Pericardium (tissue), 1 donor: ENCODE results near the genes COL9A3 and DIDO1.

GRCh38 chr20:62517015-62517492 is 41.3 kb upstream of the GATA5 start:
- RRBS = no CpG with 5 or more reads among the region's 19 CpGs

GRCh38 chr20:62574787-62575129 is 67.5 kb upstream of the SLCO4A1 start:
- RRBS = no CpG with 5 or more reads among the region's 15 CpGs

DNA sequence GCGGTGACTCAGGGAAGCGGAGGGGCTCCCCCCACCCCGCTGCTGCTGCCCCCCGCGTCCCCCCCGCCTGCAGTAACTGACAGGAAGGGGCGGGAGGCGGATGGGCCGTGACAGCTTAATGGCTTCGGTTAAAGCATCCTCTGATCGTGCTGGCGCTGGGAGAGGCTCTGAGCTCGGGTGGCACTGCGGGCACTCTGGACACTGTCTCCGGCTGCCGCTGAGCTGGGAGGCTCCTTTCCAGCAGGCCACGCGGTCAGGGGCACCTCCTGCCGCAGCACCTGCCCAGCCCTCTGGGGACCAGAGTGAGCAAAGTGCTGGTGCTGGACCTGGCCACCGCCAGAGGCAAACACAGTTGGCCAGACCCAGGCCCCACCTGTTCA is 38.5 kb upstream of the SLCO4A1 start:
- RRBS = no CpG with 5 or more reads among the region's 20 CpGs

- RRBS = no CpG with 5 or more reads among the region's 17 CpGs
These were observed 25.2 kb upstream of the SLCO4A1 start for GRCh38 chr20:62617086-62617500.

DNA sequence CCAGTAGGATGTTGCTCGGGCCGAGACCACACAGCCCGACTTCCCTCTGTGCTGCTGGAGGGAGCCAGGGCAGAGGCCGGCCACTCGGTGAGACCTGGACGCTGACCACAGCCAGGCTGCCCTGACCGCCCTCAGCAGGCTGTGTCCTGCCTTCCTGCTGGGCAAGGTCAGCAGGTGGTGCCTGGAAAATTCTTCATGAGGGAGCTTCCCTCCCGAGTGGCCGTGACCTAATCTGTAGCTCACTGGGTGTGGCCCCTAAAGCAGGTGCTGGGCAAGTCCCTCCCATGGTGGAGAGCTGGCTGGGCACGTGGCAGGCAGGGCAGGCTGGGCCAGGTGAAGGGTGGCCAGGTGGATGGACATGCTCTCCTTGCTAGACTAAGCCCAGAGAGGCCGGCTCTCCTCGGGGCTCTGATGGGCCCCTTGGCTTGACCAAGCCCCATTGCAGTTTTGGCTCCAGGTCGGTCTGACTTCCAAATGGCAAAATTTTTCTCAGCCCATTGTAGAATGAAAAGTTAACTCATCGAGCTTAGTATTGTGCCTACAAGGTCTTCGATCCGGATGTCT is 1.9 kb downstream of the SLCO4A1 start:
- RRBS = no CpG with 5 or more reads among the region's 16 CpGs

DNA sequence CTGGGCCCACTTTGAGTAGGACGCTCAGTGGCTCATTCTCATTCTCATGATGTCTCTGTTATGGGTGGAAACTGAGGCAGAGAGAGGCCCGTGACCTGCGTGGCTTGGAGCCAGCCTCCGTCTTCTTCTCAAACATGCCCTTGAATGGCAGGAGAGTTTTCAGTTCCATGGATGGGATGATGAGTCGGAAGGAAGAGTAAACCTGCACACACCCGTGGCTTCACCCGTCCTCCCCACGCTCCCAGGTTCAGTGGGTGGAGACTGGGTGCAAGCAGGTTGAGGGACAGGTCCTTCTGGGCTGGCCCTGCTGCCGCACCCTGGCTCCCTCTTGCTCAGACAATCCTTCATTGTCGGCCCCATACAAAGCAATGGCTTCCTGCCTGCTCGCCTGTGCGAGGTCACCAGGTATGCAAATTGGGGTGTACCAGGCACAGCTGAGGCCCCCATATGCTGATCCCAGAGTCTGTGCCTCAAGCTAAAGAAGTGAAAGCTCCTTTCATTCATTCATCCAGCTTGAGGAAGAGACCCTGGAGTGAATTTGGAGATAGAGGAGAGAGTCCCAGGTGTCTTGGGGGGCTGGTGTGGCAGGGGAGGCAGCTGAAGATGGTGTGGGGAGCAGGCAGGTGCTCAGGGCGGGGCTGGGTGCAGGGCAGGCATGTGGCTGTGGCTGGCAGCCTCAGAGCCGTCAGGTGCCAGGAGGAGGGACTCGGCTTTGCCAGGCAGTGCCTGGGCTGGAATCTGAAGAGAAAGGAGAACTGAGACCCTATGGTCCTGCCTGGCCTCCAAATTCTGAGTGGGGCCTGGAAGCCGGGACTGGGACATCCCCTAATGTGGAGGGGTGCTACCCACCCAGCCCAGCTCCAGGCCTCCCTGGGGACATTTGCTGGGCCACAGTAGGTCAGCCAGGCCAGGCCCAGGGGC is 4.6 kb downstream of the SLCO4A1 start:
- RRBS = no CpG with 5 or more reads among the region's 16 CpGs

DNA sequence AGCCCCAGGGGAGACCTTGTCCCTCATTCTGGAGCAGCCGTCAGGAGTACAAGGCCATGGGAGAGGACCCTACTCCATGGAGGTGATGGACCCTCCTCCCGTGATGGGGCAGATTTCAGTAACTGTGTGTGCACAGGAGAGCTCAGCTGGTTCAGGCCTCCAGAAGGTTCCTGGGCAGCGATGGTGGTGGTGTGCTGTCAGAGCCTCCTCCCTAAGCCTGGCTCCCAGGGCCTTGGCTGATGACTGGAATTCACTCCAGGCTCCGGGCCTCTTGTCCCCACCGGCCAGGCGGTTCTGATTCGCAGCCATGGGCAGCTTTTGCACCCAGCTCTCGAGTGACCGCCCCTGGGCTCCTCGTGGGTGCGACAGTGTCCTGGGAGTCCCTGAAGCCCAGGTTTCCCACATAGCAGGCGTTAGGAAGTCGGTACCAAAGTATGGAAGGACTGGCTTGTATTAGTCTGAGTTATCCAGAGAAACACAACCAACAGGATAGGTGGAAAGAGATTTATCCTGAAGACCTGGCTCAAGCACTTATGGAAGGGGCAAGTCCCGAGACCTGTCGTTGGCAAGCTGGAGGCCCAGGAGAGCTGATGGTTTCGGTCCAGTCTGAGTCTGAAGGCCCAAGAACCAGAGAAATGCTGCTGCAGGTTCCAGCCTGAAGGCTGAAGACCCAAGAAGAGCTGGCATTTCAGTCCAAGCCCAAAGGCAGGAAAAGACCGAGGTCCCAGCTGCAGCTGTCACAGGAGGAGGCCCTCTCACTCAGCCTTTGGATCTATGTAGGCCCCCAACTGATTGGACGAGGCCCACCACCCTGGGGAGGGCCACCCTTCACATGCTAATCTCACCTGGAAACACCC is 6.5 kb downstream of the SLCO4A1 start:
- RRBS = no CpG with 5 or more reads among the region's 18 CpGs

DNA sequence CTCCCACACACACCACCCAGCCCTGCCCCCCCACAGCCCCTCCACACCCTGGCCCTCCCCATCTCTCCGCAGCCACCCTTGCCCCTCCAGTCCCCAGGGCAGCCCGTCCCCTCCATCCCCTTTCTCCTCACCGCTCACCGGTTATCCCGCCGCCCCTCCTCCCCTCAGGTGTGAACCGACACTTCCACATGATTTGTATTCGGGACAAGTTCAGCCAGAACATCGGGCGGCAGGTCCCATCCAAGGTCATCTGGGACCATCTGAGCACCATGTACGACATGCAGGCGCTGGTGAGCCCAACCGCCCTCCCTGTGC is 626 bp downstream of the MRGBP start:
- RRBS = no CpG with 5 or more reads among the region's 13 CpGs

DNA sequence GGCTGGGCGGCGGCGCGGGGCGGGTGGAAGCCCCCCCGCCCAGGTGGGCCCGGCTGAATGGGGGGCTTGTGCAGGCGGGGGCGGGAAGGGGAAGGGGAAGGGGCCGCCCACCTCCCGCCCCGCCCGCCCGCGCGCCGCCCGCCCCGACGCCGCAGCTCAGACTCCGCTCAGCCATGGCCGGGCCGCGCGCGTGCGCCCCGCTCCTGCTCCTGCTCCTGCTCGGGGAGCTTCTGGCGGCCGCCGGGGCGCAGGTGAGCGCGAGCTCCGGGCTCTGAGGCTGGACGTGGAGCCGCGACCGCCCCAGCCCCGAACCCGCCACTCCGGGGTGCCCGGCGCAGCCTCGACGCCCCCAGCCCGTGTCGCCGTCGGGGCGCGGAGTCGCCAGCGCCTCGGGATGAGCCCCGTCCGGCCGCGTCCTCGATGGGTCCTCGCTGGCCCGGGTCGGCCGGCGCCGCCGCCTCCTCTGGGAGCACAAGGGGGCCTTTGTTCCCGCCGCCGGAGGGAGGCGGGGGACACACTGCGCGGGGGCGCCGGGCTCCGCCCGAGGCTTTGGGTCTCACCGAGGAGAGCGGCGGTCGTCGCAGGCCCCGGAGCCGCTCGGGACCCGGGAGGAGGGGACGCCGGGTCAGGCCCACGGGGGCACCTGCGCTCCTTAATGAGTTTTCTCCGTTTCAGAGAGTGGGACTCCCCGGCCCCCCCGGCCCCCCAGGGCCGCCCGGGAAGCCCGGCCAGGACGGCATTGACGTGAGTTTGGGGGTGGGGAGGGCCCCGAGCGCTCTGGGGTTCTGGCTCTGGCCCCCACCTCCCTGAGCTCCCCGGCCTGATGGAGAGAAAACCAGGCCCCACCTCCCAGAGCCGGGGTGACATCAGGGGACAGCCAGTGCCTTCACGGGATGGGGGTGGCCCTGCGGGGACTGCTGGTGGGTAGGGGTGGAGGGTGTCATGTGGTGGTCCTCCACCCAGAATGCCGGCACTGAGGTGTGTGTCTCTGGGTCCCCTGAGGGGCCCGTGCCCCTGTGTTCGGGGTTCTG is at the start of gene COL9A3:
TSS of gene COL9A3 (plus strand) at position 159 of the 1,031 bp plus-strand sequence.
- RRBS = 11% methylated on average over 67 of the region's 109 CpGs

DNA sequence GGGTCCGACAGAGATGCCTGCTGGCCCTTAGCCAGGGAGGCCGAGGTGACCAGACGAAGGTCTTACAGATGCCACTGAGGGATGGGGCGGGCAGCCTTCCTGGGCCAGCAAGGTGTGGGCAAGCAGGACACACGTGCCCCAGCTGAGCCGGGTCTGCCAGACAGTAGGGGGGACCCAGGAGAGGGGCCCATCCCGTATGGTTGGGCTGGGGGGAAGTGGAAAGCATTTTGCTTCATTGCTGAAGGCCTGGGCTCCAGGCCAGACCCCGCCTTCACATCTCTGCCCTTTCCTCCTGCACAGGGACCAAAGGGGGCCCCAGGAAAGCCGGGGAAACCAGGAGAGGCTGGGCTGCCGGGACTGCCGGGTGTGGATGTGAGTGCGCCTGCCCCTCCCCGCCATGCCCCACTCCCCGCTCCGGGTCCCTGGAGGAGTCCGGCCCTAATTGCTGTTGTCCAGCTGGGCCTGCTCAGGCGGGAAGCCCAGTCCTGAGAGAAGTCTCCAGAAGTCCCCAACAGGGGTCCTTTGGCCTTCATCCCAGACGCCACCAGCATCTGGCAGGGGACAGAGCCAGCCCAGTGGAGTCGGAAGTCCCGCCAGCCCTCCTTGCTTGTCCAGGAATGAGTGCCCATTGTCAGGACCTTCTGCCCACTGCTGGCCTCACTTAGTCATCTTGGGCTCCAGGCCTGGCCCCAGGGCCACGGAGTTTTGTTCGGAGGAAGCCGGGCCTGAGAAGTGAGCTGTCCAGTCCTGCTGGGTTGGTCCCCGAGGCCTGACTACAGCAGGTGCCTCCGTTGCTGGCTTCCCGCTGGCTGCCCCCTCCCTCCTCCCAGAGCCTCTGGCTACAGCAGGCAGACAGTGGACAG is 2.3 kb downstream of the COL9A3 start:
- RRBS = 14% methylated on average over 5 of the region's 26 CpGs

- RRBS = no CpG with 5 or more reads among the region's 33 CpGs
These were observed 21.4 kb downstream of the COL9A3 start for GRCh38 chr20:62837937-62839043.

DNA sequence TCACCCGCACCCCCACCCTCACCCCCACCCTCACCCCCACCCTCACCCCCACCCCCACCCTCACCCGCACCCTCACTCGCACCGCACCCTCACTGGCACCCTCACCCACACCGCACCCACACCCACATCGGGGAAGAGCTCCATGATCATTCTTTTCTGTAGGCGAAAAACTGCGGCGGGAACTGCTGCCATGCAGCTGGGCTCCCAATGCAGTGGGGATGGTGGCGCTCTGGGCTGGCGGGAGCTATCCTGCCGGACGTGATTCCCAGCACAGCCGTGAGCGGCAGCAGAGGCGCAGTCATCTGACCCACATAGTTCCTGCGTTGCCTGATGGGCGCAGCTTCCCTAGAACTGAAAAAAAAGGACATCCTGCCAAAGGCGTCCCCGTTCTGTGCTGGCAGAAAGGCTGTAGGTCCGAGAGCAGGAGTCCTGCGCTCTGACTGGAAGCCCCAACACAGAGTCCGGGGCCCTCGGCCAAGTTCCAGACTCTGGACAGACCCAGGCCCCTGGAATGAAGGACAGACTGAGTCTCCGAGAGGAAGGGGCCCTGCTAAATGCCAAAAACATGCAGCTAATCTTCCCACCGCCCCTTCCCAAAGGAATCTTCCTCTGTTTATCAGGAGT is 13.9 kb upstream of the TCFL5 start:
- RRBS = no CpG with 5 or more reads among the region's 26 CpGs

- RRBS = no CpG with 5 or more reads among the region's 22 CpGs
These were observed 16.6 kb downstream of the DIDO1 start for GRCh38 chr20:62909460-62910430.

GRCh38 chr20:62926366-62927095 is at the start of gene DIDO1:
TSS of gene DIDO1 (minus strand) at chr20:62926505.
- RRBS = under 1% methylated on average over 15 of the region's 67 CpGs

- RRBS = no CpG with 5 or more reads among the region's 20 CpGs
These were observed 1.1 kb upstream of the GID8 start for GRCh38 chr20:62936770-62937228.

- RRBS = no CpG with 5 or more reads among the region's 8 CpGs
These were observed 5.0 kb upstream of the SLC17A9 start for GRCh38 chr20:62947337-62948014.

DNA sequence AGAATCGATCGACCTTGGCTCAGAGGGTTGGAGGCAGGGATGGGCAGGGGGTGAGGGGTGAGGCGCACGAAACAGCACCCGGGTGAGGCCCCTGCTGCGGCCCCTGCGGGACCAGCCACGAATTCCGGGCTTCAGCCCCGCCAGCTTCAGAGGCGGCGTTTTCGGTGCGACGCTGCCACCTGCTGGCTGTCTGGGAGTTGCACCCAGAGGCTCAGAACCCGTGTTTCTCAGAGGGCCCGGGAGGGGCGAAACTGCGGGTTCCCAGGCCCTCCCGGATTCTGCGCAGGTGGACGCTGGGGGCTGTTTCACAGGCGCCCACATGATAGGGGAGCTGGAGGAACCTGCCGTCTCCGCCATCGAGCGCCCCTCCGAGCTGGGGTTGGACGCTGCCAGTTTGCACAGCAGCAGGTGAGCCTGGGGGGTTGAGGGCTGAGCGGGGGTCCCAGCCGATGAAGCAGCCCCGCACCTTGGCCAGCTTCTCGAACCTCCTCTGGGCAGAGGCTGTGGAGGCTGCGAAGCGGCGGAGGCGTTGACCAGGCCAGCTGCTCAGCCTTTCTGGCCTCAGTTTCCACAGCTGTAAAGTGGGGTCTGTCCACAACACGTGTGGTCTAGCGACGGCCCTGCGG is 2.4 kb upstream of the BHLHE23 start:
- RRBS = 2% methylated on average over 10 of the region's 41 CpGs

GRCh38 chr20:63037568-63038279 is 31.0 kb upstream of the BHLHE23 start:
- RRBS = 75% methylated on average over 4 of the region's 29 CpGs

DNA sequence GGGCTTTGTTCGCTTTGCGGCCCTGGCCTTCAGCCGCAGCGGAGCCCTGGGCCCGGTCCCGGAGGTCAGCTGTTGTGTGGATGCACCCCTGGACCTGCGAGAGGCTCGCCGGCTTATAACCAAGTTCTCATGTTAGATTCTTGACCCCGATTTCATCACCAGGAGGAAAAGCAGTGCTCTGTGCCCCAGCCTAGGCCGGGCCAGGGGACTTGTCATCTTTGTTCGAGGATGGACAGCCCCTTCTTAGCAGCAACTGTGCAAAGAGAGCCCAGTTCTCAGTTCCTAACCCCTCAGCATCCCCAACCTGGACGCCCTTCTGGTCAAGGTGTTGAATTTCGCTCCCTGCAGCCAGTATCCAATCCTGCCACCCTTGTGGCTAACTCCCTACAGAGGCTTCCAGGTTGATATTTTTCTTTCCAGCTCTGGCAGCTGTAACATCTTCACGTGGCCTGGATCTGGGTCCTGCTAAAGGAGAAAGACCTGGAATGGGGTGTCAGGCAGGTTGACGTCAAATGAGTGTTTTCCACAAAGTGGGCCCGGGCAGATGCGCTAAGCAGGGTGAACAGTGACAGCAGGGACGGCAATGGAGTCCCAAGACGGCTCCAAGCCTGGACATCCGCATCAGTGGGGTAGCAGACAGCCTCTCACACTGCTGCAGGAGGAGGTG is 843 bp upstream of the YTHDF1 start:
- RRBS = 7% methylated on average over 5 of the region's 21 CpGs

- RRBS = 6% methylated on average over 8 of the region's 18 CpGs
These were observed 295 bp upstream of the NKAIN4 start for GRCh38 chr20:63254672-63254843.